Panc1 (cell line): Measurements from ENCODE around the genes PHKG2, FBXL19 and PYCARD.

GRCh38 chr16:30535682-30536383 is 1.2 kb upstream of the ZNF747 start:
- RRBS, 2 experiments, result no CpG with 5 or more reads among the region's 16 CpGs

- RRBS, 2 experiments, result no CpG with 5 or more reads among the region's 4 CpGs
Observed at GRCh38 chr16:30660534-30660686, 2.2 kb downstream of the FBRS start.

DNA sequence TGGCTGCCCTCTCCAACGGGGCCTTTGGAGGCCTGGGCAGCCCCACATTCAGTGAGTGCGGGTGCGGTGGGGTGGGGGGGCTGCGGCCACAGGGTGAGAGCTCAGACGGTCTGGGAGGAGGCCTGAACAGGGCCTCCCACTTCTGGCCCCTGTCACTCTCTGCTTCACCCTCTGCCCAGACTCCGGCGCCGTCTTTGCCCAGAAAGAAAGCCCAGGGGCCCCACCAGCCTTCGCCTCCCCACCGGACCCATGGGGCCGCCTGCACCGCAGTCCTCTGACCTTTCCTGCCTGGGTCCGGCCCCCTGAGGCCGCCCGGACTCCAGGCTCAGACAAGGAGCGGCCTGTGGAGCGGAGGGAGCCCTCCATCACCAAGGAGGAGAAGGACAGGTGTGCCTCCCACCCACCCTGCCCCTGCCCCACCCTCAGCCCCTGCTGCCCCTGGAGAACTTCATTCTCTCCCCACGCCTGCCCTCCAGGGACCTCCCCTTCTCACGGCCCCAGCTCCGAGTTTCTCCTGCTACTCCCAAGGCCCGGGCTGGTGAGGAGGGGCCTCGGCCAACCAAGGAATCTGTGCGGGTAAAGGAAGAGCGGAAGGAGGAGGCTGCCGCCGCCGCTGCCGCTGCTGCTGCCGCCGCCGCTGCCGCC is 10.5 kb downstream of the FBRS start:
- RRBS, 2 experiments, result 94 to 95% methylated on average over 8 of the region's 32 CpGs

- RRBS, 2 experiments, result no CpG with 5 or more reads among the region's 36 CpGs
Observed at GRCh38 chr16:30738705-30739661, 1.5 kb upstream of the TMEM265 start.

DNA sequence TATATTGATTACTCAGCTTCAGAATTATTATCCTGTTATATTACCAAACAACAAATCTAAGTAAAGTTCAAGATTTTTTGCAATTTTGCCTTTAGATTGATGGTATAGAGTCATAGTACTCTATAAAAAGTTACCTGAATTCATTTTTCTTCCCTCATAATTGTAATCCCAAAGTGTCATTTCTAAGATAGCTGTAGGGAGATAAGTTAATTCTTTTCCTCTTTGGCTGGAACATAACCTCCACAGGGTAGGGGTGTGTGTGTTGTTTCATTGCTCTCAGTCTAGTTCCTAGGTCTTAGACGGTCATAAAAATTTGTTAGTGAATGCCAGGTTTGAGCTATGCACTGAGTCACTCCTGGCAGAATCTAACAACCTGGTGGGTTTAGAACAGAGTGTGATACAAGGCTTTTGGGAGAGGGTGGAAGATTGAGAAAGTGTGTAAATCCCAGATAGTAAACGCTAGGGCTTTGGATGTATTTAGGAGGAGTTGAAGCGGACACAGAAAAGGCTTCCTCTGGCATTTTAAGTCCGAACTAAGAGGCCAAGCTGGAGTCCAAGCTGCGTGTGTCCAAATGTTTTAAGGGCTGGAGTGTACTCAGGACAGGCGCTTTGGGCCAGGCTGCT is 903 bp upstream of the PHKG2 start:
- RRBS, 2 experiments, result no CpG with 5 or more reads among the region's 6 CpGs

- RRBS, 2 experiments, result under 1 to 4% methylated on average over 23 of the region's 61 CpGs
Observed at GRCh38 chr16:30747834-30748704, at the start of gene PHKG2. TSS of gene PHKG2 (plus strand) at chr16:30748425.

DNA sequence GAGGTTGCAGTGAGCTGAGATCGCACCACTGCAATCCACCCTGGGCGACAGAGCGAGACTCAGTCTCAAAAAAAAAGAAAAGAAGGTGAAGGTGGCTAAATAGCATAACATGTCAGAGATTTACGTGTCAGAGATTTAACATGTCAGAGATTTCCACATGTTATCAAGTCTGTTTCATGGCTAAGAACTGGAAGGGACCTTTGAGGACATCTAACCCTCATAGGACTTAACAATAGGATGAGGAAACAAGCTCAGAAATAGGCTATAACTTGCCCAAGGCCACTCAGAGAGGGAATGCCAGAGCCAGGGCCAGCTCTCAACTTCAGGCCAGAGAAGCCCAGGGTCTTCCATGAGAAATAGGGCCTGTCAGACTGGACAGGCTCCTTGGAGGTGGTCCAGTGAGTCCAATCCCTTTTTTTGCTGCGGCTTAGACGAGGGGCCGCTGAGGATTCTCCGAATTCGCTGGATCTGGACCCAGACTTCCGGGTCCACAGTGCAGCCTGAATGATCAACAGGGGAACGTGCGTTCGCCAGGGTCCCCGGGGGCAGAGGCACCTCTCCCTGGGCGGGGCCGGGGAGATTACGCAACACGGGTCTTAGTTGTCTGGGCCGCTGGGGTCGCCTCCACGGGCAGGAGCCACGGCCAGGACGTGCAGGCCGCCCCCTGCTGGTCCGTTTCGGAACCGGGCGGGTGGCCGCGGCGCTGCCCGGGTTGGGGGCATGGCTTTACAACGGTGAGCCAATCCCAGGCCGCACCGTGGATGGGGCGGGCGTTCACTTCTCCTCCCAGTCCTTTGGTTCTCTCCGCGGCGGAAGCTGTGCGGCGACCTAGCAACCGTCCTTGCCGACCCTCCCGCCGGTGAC is 27.0 kb upstream of the ZNF629 start:
- RRBS, 2 experiments, result 2 to 5% methylated on average over 5 to 12 of the region's 46 CpGs

GRCh38 chr16:30892526-30893106 is 1.3 kb downstream of the BCL7C start:
- RRBS, 2 experiments, result no CpG with 5 or more reads among the region's 18 CpGs

DNA sequence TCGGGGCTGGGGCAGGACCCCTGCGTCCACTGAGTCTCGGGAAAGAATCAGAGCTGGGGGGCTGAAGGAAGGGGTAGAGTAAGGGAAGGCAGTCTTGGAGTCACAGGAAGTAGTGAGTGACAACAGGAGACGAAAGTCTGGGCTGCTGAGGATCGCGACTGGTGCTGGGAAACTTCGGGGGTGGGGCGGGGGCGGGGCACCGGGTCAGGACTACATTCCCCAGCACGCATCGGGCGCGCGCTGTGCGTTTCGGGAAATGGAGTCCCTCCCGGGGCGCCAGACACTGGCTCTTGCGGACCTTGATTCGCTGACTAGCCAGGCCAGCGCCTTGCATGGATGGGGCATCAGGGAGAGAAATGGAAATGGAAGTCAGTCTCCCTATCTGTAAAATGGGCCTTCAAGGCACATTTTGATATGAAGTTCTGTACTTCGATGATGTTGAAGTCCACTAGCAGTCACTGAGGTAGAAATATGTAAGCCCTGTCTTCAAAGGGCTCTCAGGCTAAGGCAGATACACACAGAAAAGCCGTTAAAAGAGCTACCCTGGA is 604 bp downstream of the CTF1 start:
- RRBS, 2 experiments, result under 1 to 4% methylated on average over 9 of the region's 24 CpGs

DNA sequence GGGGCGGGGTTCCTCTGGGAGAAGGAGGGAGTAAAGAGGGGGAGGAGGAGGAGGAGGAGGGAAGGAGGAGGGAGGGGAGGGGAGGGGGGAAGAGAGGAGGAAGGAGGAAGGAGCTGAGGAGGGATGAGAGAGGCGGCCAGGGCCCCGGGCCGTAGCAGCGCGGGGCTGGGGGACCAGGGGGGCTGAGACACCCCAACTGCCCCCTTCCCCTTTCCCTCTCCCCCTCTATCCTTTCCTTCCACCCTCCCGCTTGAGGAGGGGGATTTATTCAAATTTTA is at the start of gene FBXL19:
Gene FBXL19, plus strand, starts transcription at position 90 of the 278 bp plus-strand sequence.
- RRBS, 2 experiments, result no CpG with 5 or more reads among the region's 7 CpGs

GRCh38 chr16:30964613-30965576 is 7.3 kb downstream of the SETD1A start:
- RRBS, 2 experiments, result 87 to 95% methylated on average over 5 to 11 of the region's 37 CpGs

DNA sequence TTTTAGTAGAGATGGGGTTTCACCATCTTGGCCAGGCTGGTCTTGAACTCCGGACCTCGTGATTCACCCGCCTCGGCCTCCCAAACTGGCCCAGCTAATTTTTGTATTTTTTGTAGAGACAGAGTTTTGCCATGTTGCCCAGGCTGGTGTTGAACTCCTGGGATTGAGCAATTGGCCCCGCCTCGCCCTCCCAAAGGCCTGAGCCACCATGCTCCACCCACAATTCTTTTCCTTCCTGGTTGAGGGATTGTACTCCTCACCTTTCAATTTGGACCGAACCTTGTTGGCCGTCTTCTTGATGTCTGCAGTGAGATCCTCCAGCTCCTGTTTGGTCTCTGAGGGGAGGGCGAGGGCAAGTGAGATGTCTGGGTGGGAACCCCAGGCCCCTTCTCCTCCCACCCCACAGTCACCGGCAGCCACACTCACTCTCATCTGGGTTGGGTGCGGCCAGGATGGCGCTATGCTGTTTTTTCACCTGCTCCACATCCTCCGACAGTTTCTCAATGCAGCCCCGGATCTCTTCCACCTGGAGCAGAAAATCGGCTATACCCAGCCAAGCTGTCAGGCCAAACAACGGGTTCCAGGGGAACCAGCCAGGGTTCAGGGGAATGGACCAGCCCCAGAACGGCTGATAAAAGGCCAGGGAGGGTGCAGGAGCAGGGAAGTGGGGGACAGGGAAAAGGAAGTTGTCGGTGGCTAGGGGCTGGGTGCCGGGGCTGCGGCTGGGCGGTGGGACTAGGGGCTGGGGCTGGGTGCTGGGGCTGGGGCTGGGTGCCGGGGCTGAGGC is 9.6 kb downstream of the STX1B start:
- RRBS, 2 experiments, result 92% methylated on average over 8 of the region's 22 CpGs

- RRBS, 2 experiments, result 2 to 13% methylated on average over 3 of the region's 11 CpGs
Observed at GRCh38 chr16:31072536-31072944, 1.5 kb downstream of the ZNF668 start.

DNA sequence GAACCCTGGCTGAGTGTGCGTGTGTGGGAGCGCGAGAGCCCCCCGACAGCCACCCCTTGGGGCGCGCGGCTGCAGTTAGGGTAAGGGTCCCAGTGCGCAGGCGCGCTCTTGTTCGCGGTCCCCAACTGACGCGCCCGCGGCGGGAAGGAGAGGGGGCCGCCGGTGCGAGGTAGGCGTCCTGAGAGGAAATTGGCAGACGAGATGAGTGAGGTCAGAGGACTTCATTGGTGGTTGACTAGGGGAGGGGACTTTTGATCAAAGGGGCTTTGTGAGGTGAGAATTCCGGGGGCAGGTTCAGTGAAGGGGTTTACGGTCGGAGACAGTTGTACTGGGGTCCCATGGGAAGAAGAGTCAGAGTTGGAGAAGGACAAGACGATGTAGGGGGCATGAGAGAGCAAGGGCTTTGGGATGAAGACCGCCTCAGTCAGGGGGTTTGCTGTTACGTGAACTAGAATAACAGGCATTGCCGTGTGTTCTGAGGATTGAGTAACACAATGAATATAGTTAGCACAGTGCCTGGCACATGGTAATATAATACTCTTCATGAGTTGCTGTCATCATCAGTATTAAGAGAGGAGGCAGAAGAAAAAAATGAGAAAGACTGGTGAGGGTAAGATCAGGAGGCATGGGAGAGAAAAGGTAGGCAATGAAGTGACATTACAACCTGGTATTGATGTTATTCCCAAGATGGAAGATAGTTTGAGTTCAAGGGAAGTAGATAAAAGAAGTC is 495 bp downstream of the ZNF646 start:
- RRBS, 2 experiments, result 12% methylated on average over 4 of the region's 29 CpGs; no CpG with 5 or more reads in 1 of the 2 experiments

GRCh38 chr16:31080382-31081170 is 6.4 kb downstream of the ZNF646 start:
- RRBS, 2 experiments, result 94 to 95% methylated on average over 1 of the region's 18 CpGs

DNA sequence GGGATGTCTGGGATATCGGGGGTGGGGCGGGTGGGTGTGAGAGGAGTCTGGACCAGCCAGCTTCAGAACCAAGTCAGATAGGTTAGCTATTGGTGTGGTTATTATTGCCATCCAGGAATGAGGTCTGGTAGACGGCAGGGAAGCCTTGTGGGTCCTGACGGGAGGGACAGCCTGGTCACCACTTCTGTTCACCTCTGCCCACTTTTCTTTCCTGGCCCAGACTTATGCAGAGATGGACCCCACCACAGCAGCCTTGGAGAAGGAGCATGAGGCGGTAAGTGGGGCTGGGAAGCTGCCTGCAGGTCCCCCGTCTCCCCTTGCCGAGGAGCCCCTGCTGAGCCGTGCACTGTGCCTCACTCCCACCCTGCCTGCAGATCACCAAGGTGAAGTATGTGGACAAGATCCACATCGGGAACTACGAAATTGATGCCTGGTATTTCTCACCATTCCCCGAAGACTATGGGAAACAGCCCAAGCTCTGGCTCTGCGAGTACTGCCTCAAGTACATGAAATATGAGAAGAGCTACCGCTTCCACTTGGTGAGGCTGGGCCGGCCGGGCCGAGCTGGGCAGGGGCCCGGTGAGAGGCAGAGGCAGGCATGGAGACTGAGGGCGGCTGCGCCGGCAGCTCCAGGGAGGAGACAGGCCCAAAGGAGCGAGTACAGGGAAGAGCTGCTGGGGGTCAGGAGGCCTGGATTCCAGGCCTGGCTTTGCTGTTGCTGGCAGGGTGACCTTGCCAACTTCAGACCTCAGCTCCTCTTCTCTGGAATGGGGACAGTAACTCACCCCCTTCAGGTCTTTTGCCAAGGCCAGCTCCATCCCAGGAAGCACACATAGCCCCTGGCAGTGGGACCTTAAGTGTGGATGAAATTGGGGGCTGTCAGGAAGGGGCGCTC is 8.5 kb downstream of the PRSS8 start:
- RRBS, 2 experiments, result 95 to 97% methylated on average over 4 of the region's 22 CpGs

GRCh38 chr16:31141662-31142360 is 6.3 kb upstream of the PRSS8 start:
- RRBS, 2 experiments, result no CpG with 5 or more reads among the region's 19 CpGs

DNA sequence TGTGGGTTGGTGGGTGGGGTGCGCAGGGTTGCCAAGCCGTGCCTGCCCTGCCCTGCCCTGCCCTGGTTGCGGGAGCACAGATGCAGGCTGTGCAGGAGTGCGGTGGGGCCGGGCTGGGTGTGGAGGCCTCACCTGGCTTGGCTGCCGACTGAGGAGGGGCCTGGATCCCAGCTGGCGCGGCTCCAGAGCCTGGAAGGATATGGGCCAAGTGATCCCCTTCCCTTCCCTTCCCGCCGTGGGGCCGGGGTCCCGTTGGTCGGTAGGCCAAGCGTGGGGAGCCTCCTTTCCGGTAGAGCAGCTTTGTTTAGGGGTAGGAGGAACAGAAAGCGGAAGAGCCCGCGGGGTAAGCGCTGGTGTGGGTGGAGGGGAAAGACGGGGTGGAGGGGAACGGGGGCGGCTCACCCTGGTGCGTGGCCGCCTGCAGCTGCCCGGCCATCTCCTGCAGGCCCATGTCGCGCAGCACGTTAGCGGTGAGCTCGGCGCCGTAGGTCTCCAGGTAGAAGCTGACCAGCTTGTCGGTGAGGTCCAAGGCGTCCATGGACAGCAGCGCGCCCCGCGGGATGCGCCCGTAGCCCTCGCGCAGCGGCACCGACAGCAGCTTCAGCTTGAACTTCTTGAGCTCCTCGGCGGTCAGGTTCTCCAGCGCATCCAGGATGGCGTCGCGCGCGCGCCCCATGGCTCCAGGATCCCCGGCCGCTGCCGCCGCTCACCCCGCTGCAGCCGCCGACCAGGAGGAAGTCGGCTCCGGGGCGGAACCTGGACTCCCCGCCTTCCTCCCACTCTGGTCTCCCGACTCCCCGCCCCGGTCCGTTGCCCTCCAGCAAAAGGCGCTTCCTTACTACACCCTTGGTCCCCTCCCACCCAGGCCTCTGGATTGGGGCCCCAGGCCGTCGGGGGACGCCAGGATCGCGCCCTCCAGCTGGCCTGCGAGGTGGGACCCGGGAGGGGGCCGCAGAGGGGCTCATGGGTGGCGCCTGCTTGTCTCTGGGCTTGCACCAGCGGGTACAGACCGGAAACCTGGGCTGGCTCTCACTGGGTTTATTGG is at the start of gene PYCARD:
Gene PYCARD, minus strand, starts transcription at position 746 of the 1,045 bp plus-strand sequence.
- RRBS, 2 experiments, result 2 to 10% methylated on average over 24 of the region's 80 CpGs

GRCh38 chr16:31348493-31349252 is 6.3 kb upstream of the ITGAX start:
- RRBS, 2 experiments, result no CpG with 5 or more reads among the region's 6 CpGs